Metastatic Breast Carcinoma in the Brain (tissue), 10 donors: ENCODE measurements around a stretch of chr19.

GRCh38 chr19:38665861-38666644 is 18.6 kb downstream of the ACTN4 start:
- PRO-cap, 10 experiments: peak in 6 of 10 experiments; most common plus-strand start chr19:38666332 (in 1); most common minus-strand start chr19:38666126 (in 3)

DNA sequence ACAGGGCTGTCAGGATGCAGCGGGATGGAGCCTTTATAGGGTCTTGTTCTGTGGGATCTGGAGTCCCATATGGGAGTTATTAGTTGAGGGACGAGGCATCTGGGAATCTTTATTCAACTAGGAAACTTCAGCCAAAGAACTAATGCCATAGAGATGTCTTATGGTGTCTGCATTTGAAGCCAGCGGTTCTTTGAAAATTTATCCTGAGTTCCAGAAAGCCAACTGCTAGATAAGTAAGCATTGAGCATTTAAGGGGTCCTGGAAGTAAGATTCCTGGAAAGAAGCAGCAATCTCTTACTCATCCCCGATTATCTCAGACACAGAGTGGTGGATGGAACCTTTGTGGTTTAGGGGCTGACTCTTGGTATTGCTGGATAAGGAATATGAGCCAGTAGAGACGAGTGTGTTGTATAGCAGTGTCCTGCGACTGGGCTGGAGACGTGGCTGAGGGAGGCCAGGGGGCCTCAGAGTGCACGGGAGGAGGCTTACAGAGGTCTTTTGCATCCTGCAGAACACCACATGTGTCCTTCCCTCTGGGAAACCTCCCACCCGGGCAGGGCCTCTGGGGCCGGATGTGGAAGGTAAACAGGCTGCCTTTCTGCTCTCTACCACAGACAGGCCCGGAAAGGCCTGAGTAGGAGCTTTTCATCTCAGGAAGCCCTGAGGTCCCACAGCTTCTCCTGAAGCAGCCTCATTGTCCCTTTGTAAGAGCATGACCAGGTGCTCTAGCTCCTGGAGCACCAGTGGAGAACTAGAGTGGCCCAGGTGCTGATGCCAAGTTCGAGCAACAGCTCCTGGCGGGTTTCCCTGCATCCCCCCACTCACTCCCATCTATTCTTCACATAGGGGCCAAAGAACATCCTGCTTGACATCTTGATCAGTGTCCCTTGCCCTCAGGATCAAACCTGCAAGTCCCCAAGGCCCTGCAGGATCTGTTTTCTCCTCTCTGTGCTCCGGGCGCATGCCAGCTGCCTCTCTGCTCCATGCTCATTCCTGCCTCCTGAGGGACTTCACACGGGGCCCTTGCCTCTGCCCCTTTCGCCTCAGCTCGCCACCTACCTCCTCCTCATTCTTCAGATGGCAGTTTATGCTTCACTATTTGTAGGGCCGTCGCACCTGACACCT is 29.0 kb downstream of the ACTN4 start:
- PRO-cap, 10 experiments: no peak in any of the 10 experiments

DNA sequence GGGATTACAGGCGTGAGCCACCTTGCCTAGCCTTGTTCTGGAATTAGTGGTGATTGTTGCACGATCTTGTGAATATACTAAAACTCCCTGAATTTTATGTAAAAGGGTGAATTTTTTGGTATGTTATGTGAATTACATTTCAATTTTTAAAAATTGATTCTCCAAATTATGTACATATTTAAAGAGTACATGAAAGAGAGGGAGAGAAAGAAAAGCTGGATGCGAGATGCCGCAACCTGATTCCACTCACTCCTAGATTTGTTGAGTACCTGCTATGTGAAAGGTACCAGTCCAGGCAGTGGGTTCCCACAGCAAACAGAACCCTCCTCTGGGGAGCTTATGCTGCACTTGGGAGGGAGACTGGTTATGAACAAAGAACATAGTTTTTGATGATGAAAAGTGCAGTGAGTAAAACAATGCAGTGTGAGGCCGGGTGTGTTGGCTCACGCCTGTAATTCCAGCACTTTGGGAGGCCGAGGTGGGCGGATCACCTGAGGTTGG is 43.3 kb downstream of the ACTN4 start:
- PRO-cap, 10 experiments: no peak in any of the 10 experiments

- PRO-cap, 10 experiments: no peak in any of the 10 experiments
Observed at GRCh38 chr19:38711511-38712660, 32.4 kb downstream of the CAPN12 start.

DNA sequence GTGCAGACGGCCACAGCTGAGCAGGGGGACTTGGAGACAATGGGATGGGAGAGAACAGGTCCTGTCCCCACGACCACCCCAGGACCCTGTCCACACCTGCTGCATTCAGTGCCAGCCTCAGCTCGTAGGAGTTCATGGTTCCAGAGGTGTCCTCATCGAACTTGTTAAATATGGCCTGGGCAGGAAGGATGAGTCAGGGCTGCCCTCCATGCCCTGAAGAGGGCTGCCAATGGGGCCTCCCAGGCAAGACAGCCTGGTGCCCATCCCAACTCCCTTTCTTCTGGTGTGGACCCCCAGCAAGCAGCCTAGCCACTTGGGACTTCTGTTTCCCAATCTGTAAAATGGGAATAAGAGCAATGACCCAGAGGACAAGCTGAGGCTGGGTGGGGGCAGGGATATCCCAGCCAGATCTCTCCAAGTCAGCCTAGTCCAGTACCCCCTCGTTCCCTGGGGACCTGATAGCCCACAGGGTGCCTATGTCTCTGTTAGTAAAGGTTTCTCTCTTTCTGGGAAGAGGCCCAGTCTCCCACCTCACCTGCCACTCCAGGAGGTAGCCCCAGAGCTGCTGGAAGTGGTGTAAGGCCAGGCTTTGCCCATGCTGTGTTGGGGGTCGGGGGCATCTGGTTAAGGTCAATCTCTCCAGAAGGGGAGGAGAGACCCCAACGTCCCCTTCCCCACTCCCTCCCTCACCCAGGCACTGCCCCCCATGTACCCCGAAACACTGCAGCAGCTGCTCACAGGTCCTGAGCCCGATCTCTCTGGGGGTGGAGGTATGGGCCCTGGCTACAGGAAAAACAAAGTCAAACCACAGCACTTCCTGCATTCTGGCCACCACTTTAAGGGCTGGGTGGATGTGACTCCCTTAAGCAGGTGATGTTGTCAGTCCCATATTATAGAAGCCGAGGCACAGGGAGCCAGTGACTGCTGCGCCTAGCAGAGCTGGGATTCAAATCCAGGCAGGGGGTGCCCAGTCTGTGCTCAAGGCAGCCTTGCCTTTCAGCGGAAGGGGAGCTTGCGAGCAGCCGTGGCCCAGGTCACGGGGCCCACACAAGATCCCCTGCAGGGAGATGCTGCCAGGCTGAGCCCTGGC is 10.3 kb downstream of the CAPN12 start:
- PRO-cap, 10 experiments: peak in 3 of 10 experiments; most common plus-strand start position 274 of the sequence (in 1)

DNA sequence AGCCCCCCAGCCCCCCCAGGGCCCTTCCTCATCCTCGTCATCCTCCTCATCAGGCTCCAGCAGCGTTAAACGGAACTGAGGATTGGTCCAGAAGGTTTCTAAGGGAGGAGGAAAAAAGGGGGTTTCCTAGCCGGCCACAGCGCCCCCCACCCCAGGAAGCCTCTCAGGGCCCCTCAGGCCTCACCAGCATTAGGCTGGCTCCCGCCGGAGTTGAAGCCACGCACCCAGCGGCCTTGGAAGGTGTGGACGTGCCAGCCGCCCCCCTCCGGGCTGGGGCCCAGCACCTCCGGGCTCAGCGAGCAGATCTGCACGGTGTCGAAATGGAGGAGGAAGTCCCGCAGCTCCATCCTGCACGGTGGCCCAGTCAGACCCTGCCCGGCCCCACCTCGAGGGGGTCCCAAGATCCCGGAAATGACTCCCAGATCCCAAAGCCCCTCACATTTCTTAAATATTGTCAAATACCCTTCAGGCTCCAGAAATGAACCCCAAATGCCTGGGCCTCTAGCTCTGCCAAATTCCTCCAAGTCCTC is 6.9 kb downstream of the CAPN12 start:
- PRO-cap, 10 experiments: no peak in any of the 10 experiments

DNA sequence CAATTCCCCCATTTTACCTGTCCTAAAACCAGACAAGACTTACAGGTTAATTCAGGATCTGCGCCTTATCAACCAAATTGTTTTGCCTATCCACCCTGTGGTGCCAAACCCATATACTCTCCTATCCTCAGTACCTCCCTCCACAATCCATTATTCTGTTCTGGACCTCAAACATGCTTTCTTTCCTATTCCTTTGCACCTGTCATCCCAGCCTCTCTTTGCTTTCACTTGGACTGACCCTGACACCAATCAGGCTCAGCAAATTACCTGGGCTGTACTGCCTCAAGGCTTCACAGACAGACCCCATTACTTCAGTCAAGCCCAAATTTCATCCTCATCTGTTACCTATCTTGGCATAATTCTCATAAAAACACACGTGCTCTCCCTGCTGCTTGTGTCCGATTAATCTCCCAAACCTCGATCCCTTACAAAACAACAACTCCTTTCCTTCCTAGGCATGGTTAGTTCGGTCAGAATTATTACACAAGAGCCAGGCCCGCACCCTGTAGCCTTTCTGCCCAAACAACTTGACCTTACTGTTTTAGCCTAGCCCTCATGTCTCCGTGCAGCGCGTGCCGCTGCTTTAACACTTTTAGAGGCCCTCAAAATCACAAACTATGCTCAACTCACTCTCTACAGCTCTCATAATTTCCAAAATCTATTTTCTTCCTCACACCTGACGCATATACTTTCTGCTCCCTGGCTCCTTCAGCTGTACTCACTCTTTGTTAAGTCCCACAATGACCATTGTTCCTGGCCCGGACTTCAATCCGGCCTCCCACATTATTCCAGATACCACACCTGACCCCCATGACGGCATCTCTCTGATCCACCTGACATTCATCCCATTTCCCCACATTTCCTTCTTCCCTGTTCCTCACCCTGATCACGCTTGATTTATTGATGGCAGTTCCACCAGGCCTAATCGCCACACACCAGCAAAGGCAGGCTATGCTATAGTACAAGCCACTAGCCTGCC is 8.7 kb upstream of the CAPN12 start:
- PRO-cap, 10 experiments: no peak in any of the 10 experiments

DNA sequence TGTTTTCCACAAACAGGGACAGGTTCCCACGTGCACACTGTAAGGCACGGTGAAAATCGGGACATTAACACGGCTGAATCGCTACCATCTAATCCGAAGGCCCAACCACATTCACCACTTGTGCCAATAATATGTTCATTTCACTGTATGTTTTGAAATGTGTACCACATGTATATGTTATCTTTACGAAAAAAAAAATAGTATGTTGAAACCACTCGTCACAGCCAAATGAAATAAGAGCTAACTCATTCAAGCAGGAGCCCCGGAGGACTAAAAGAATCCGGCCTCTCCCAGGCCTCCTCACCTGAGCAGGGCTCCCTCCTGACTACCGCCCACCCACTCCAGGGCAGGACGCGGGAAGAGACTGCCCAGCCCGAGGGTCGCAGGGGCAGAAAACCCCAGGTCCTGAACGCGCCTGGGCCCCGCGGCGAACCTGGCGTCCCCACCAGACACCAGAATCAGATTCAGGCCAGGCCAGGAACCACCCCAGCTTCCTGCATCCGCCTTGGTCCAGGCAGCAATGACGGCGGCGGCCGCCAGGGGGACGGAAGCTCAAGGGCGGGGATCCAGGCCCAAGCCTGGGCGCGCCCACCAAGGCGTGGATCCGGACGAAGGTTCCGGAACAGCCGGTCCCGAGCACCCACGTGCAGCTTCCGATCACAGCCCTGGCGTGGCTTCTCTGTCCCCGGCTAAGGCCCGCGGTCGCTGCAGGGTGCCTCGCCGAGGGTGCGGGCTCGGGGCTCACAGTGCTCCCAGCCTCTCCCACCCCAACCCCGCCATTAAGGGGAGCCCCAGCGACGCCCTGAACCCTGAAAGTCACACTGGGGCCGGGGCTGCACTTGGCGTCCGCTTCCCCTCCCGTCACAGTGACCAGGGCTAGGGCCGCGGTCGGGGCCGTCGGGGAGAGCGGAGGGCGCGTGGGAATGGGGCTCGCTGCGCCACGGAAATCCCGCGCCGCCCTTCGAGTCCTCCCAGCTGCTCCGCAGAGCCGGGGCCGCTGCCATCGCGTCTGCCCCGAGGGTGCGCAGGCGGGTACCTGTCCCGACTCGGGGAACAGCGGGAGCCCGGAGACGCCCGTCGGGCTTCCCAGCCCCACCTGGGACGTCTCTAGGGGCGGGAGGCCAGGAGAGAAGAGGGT is 3.6 kb downstream of the LGALS7 start:
- PRO-cap, 10 experiments: peak in 7 of 10 experiments; most common plus-strand start position 602 of the sequence (in 4); most common minus-strand start position 466 of the sequence (in 5)

GRCh38 chr19:38801265-38801645 is 11.5 kb downstream of the LGALS4 start:
- PRO-cap, 10 experiments: no peak in any of the 10 experiments

GRCh38 chr19:38816244-38816725 is 3.5 kb upstream of the LGALS4 start:
- PRO-cap, 10 experiments: no peak in any of the 10 experiments

DNA sequence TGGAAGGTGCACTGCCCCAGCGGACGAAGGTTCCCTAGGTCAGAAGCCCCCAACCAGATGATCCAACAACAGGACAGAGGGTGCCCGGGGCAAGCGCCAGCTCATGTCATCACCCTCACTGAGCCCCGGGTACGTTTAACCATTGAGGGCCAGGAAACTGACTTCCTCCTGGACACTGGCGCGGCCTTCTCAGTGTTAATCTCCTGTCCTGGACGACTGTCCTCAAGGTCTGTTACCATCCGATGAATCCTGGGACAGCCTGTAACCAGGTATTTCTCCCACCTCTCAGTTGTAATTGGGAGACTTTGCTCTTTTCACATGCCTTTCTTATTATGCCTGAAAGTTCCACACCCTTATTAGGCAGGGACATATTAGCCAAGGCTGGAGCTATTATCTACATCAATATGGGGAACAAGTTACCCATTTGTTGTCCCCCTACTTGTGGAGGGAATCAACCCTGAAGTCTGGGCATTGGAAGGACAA is 5.7 kb downstream of the ECH1 start:
- PRO-cap, 10 experiments: no peak in any of the 10 experiments

GRCh38 chr19:38843852-38845089 is 5.5 kb downstream of the HNRNPL start:
- PRO-cap, 10 experiments: peak in 1 of 10 experiments; most common minus-strand start chr19:38844254 (in 1)

- PRO-cap, 10 experiments: peak in 10 of 10 experiments; most common plus-strand start chr19:38852082 (in 4); most common minus-strand start chr19:38851908 (in 10)
Observed at GRCh38 chr19:38851697-38852214, 2.0 kb upstream of the HNRNPL start.

- PRO-cap, 10 experiments: no peak in any of the 10 experiments
Observed at GRCh38 chr19:38898781-38899141, 657 bp downstream of the SIRT2 start.

GRCh38 chr19:38975102-38975591 is 395 bp downstream of the FBXO17 start:
- PRO-cap, 10 experiments: peak in 3 of 10 experiments; most common plus-strand start chr19:38975161 (in 2); most common minus-strand start chr19:38975240 (in 1)

DNA sequence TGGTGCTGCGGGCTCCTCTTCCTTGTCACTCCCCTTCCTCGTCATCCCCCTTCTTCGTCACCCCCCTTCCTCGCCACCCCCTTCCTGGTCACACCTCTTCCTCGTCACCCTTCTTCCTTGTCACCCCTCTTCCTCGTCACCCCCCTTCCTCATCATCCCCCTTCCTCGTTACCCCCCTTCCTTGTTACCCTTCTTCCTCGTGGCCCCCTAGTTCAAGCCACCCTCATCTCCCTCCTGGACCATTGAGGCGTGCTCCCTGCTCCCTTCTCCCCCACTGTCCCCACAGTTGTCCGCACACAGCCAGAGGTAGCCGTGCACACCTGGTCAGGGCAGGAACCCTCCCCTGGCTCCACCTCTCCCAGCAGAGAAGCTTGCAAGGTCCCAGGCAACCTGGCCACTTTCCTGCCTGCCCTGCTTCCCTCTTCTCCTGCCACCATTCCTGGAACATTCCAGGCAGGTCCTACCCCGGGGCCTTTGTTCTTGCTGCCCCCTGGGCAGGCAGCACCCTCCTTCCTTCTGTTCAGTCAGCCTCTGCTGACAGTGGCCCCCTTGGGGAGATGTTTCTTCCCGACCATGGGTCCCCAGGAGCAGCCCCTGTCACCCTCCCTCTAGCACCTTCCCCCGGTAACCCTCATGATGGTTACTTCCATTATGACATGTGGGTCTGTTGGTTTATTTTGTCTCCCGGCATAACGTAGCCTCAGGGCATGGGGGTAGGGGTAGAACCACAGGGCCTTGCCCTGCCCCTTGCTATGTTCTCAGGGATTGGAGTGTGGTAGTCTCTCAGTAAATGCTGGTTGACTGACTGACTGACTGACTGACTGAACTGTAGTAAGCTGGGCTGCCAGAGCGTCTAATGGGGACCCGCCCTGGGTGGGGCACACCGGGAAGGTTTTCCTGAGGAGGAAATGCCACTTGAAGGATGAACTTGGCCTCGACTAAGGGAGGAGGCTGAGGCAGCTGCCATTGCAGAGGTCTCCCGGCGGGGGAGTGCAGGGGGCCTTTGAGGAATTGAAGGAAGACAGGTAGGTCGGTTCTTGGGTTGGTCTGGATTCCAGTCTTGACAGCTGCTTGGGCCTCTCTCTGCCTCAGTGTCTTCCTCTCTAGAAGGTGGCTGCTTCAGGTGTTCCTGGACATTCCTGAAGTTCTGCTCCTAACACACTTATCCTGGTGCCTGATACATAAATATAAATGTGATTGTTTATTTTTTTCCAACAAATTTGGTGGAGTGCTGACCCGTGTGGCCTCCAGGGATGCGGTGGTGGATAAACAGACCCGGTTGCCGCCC is 10.8 kb downstream of the PAK4 start:
- PRO-cap, 10 experiments: peak in 1 of 10 experiments; most common plus-strand start position 364 of the sequence (in 1); most common minus-strand start position 30 of the sequence (in 1)

- PRO-cap, 10 experiments: peak in 10 of 10 experiments; most common plus-strand start chr19:39154813 (in 9); most common minus-strand start chr19:39154683 (in 3)
Observed at GRCh38 chr19:39154185-39155324, 29.0 kb downstream of the PAK4 start.

DNA sequence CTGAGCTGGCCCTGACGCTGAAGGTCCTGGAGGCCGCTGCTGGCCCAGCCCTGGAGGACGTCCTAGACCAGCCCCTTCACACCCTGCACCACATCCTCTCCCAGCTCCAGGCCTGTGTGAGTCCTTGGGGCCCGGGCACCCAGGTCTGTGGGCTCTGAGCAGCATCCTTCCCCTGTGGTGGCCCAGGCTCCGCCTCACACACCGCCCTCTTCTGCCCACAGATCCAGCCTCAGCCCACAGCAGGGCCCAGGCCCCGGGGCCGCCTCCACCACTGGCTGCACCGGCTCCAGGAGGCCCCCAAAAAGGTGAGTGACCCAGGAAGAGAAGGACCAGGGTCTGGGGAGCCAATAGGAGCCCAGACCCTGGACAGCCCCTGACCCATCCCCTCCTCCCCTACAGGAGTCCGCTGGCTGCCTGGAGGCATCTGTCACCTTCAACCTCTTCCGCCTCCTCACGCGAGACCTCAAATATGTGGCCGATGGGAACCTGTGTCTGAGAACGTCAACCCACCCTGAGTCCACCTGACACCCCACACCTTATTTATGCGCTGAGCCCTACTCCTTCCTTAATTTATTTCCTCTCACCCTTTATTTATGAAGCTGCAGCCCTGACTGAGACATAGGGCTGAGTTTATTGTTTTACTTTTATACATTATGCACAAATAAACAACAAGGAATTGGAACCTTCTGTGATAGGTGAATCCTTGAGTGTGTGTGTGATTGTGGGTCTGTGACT is 2.0 kb downstream of the IFNL1 start:
- PRO-cap, 10 experiments: no peak in any of the 10 experiments

DNA sequence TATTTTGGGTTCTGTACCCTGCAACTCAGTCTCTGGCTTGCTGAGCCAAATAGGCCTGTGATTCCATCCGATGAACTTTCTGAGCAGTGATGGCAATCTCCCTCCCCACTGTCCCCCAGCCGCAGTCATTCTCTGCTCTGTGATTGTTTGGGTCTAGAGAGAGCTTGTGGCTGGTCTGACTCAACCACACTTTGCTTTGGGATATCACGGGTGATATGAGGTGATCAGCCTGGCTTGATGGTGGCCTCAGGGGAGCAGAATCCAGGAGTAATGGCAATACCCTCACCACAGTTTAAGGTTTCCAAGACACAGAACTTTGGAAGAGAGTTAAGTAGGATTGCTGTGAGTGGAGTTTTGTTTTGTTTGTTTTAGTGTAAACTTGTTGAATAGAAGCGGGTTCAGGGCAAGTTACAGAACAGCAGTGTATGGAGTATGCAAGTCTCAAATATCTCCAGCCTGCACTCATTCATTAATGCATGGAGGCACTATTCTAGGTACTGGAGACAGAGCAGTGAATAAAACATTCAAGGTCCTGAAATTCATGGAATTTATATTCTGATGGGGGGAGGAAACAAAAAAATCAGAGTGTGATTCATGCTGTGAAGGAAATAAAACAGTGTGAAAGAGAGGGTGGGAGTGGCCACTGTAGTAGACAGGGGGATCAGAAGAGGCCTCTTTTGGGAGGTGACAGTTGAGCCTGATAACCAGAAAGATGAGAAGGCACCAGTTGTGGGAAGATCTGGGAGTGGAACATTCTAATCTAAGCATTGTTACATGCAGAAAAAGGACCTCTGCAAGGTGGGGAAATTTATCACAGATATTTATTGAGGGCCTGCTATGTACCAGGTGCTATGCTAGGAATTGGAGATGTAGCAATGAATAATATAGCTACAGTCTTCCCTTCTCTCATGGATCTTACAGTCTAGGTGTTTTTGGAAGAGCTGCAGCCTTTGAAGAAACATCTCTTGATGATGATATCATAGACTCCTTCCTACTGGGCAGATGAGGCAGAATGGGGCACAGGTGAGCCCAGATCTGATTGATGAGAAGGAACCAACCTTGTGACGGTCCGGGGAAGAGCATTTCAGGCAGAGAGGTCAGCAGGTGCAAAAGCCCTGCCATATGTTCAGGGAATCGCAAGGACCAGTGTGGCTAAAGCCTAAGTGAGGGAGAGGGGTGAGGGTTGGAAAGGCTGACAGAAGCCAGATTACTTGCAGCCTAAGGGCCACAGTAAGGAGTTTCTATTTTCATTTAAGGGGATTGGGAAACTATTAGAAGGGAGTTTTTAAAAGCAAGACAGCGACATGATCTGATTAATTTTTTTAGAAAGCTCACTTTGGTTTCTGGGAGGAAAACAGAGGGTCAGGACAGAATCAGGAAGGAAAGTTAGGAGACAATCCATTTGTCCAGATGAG is 5.7 kb downstream of the SAMD4B start:
- PRO-cap, 10 experiments: peak in 1 of 10 experiments; most common minus-strand start position 134 of the sequence (in 1)

GRCh38 chr19:39388280-39389469 is 2.2 kb downstream of the PAF1 start:
- PRO-cap, 10 experiments: peak in 1 of 10 experiments; most common plus-strand start chr19:39389316 (in 1); most common minus-strand start chr19:39389261 (in 1)